Mononuclear cell (primary cell): ENCODE measurements around the genes ITGAD, ARMC5 and MYLK3.

- RRBS: no CpG with 5 or more reads among the region's 14 CpGs
Measured at GRCh38 chr16:31373163-31373676, 18.2 kb downstream of the ITGAX start.

- RRBS: no CpG with 5 or more reads among the region's 8 CpGs
Measured at GRCh38 chr16:31384019-31384497, 9.1 kb upstream of the ITGAD start.

- RRBS: no CpG with 5 or more reads among the region's 6 CpGs
Measured at GRCh38 chr16:31393019-31393498, at the start of gene ITGAD. TSS of gene ITGAD (plus strand) at chr16:31393335.

GRCh38 chr16:31457747-31458402, 1.4 kb upstream of the ARMC5 start:
- RRBS: no CpG with 5 or more reads among the region's 21 CpGs

- RRBS: 1% methylated on average over 50 of the region's 100 CpGs
Measured at GRCh38 chr16:31458509-31459563, at the start of gene ARMC5. TSS of gene ARMC5 (plus strand) at chr16:31459501.

GRCh38 chr16:31467134-31467692, 4.7 kb upstream of the TGFB1I1 start:
- RRBS: no CpG with 5 or more reads among the region's 3 CpGs

- RRBS: no CpG with 5 or more reads among the region's 7 CpGs
Measured at GRCh38 chr16:31498954-31499578, 9.1 kb downstream of the RUSF1 start.

- RRBS: no CpG with 5 or more reads among the region's 6 CpGs
Measured at GRCh38 chr16:31695651-31696217, 17.3 kb upstream of the KRBOX5 start.

DNA sequence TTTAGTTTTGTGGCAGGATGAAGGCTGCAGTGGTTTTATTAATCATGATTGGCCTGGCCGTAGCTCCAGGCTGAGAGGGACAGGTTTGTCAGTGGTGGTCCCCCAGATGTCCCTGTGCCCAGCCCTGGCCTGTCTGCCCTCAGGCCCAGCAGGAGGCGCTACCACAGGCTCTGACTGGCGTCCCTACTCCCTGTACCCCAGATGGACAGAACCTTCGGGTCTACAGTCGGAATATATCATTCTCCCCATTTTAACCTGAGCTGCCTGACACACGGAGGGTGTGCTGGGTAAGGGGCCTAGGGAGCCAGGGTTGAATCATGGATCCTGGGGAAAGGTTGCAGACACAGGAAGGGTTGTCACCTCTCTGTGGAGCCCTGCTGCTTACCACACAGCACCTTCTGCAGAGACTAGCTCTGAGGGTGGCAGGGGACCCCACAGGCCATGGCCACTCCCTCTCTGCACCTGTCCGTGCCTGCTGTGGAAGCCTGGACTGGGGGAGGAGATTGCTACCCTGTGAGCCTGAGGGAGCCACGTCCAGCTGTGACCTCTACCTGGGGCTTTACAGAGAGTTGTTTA, 1.7 kb upstream of the KRBOX5 start:
- RRBS: no CpG with 5 or more reads among the region's 8 CpGs

GRCh38 chr16:34160437-34160761, 701.0 kb downstream of the TP53TG3F start:
- RRBS: no CpG with 5 or more reads among the region's 11 CpGs

DNA sequence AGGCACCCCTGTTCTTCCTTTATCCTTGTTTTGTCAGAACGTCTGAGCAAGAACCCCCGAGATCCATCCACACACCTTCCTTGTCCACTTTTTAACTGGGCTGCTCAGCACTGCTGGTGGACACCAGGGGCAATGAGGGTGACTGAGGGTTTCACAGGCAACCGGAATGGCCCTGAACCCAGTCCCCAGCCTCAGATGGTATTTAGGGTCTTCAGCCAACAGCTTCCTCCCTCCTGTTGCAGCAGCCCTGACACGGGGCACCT, 1692.1 kb downstream of the TP53TG3F start:
- RRBS: no CpG with 5 or more reads among the region's 4 CpGs

GRCh38 chr16:35169203-35169640, 1709.8 kb downstream of the TP53TG3F start:
- RRBS: no CpG with 5 or more reads among the region's 9 CpGs

- RRBS: no CpG with 5 or more reads among the region's 25 CpGs
Measured at GRCh38 chr16:35795283-35795792, 2335.9 kb downstream of the TP53TG3F start.

- RRBS: no CpG with 5 or more reads among the region's 12 CpGs
Measured at GRCh38 chr16:46746654-46747349, 1.3 kb downstream of the MYLK3 start.

DNA sequence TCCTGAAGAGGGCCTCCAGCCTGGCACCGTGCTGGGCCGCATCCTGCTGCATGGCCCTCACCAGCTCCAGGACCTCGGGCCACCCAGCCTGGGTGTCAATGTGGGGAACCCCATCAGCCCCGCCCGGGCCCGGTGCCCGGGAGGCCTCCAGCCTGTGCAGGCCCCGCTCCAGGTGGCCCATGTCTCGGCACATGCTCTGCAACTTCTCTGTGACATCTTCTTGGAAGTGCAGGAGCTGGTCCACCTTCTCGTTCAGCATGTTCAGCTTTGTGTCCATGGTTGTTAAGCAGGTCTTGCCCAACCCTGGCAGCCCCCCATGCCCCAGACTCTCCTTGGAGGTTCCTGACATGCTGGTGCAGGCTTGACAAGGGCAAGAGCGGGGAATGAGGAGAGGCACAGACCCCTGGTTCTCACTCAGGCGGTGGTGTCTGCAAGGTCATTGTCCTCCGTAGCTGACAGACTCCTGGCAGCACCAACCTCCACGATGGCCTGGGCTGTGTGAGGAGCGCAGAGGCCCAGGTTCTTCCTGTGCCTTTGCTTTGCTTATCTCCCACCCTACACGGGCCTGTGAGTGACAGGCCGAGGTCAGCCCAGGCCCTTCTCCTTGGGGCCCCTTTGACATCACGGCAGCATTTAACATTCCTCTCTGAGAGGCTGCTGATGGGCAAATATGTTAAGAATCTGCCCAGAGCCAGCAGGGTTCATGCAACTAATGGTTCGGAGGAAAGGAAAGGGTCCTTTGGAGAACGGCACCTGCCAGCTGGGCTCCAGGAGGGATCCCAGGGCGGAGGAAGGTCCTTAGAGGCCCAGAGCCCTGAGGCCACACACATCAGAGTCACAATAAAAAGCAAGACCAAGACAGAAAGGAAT, at the start of gene MYLK3:
Gene MYLK3, minus strand, starts transcription at position 500 of the 870 bp plus-strand sequence.
- RRBS: no CpG with 5 or more reads among the region's 21 CpGs

- RRBS: 86% methylated on average over 2 of the region's 25 CpGs
Measured at GRCh38 chr16:46757227-46758256, 9.4 kb upstream of the MYLK3 start.

GRCh38 chr16:46922068-46922939, 38.1 kb downstream of the GPT2 start:
- RRBS: 100% methylated on average over 1 of the region's 17 CpGs

DNA sequence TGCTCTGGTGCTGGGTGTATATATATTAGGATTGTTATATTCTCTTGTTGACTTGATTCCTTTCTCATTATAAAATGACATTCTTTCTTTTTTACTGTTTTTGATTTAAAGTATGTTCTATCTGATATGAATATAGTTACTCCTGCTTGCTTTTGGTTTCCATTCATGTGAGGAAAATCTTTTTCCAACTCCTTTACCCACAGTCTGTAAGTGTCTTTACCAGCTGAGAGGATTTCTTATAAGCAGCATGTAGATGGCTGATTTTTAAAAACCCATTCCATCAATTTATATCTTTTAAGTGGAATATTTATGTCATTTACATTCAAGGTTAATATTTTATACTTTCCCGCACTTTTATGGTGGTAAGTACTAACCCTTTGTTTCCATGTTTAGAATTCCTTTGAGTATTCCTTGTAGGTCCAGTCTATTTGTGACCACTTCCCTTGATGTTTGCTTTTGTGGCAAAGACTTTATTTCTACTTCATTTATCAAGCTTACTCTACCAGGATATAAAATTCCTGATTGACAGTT, 153.4 kb upstream of the NETO2 start:
- RRBS: no CpG with 5 or more reads among the region's 1 CpG

- RRBS: no CpG with 5 or more reads among the region's 2 CpGs
Measured at GRCh38 chr16:47359504-47359997, 101.3 kb downstream of the ITFG1 start.

DNA sequence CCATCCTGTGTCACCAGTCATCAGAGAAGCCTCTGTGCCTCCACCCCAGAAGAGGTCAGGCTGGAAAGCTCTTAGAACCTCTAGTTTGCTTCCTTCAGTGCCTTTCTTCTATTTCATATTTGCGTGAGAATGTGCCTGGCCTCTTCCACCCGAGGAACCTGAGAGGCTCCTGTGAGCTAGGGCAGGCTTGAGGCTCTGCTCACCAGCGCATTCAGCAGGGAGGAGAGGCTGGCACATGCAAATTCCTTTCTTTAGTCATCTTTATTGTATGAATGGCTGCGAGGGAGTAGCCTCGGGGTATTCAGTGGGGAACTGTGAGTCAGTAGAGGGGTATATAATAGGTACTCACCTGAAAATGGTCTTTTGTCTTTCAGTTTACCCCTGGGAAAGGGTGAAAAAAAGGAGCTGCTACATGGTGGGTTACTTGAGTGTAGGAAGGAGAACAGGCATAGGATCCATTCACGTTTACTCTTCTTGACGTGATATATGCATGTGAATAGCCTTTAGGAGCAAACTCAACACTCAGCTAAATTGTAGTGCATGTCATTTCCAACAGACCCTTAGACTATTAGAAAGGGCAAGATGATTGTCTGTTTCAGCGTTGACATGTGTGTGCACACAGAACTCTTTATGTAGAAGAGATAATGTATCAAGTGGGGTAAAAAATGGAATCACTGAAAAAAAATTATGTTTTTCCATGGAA, 268.2 kb downstream of the ABCC12 start:
- RRBS: no CpG with 5 or more reads among the region's 8 CpGs